Left lobe of liver (tissue), 1 donor: ENCODE measurements around the genes UNC119 and SPAG5.

- PRO-cap: no peak
Measured at GRCh38 chr17:21456848-21457533, 80.8 kb downstream of the KCNJ12 start.

- PRO-cap: no peak
Measured at GRCh38 chr17:21841844-21842383, 149.6 kb downstream of the KCNJ18 start.

DNA sequence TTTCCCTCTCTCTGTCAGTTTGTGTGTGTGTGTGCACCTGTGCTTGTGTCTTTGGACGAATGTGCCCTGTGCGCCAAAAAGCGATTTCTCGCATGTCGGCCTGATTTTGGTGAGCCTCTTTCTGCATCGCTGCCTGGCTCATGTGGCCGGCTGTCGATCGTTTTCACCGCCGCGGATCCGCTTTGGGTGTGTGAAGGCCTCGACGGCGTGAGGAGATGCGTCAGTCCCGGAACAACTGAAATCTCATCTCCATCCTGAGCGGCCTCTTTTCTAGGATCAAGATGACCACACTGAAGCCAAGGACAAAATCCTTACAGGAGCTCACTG, 609.1 kb downstream of the KCNJ18 start:
- PRO-cap: no peak

GRCh38 chr17:27089378-27089953, 204.4 kb upstream of the WSB1 start:
- PRO-cap: no peak

- PRO-cap: bidirectional peak, plus-strand start at chr17:27244761, minus-strand start at chr17:27244657; bidirectional peak, plus-strand start at chr17:27245130, minus-strand start at chr17:27244965
Measured at GRCh38 chr17:27244466-27245833, 49.0 kb upstream of the WSB1 start.

GRCh38 chr17:27302995-27303901, 9.3 kb downstream of the WSB1 start:
- PRO-cap: no peak

DNA sequence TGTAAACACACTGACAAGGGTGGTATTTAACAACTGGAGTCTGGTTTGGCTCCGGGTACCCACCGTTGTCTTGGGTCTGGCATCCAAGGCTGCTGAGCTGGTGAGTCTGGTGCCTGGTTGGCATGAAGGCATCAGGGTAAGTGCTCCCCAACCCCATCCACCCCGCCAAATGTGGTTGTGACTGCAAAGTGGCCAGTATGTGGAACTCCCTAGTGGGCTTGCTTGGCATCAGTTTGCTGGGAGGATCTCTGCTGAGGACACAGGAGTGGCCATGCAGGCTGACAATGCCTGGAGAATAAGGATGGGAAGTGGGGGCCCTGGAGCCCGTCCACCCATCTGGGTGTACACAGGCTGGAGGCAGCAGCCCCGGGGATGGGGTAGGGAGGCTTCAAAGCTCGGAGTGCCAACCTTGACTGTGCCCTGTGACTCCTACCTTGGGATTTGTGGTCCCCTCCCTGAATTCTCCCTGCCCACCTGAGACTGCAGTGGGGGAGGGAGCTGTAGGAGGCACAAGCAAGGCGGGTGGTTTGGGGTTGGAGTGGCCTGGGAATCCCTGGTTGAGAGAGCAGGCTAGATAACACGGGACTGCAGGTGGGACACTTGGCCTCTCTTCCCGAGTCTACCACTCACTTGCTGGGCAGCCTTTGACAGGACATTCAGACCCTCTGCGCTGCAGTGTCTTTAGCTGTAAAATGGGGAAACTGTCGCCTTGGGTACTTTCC, 30.1 kb downstream of the KSR1 start:
- PRO-cap: no peak

GRCh38 chr17:27530386-27531481, 74.5 kb downstream of the KSR1 start:
- PRO-cap: no peak

GRCh38 chr17:27631964-27632341, 965 bp downstream of the LGALS9 start:
- PRO-cap: no peak

- PRO-cap: no peak
Measured at GRCh38 chr17:27646841-27647484, 16.0 kb downstream of the LGALS9 start.

- PRO-cap: no peak
Measured at GRCh38 chr17:27811872-27812155, 11.5 kb upstream of the NOS2 start.

DNA sequence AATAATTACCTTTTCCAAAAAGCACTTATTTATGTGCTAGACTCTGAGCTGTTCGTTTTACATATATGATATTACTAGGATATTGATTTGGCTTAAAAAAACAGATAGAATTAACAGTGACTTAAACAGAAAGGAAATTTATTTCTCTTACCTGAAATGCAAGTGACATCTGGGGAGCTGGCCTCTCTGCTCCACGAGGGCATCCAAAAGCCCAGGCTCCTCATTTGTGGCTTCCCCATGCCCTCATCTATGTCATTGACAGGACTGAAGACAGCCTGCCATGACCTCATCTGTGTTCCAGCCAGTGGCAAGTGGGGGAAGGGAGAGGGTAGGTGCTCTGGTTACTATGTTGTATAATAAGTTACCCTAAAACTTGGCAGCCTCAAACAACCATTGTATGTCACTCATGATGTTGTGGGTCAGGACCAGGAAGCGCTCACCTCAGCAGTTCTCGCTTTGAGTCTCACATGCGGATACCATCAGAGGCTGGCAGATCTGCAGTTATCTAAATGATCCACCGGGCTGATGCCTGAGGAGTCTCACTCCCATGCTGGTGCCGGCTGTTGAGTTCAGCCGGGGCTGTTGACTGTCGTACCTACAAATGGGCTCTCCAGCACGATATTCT, 89.1 kb upstream of the TMEM97 start:
- PRO-cap: no peak

DNA sequence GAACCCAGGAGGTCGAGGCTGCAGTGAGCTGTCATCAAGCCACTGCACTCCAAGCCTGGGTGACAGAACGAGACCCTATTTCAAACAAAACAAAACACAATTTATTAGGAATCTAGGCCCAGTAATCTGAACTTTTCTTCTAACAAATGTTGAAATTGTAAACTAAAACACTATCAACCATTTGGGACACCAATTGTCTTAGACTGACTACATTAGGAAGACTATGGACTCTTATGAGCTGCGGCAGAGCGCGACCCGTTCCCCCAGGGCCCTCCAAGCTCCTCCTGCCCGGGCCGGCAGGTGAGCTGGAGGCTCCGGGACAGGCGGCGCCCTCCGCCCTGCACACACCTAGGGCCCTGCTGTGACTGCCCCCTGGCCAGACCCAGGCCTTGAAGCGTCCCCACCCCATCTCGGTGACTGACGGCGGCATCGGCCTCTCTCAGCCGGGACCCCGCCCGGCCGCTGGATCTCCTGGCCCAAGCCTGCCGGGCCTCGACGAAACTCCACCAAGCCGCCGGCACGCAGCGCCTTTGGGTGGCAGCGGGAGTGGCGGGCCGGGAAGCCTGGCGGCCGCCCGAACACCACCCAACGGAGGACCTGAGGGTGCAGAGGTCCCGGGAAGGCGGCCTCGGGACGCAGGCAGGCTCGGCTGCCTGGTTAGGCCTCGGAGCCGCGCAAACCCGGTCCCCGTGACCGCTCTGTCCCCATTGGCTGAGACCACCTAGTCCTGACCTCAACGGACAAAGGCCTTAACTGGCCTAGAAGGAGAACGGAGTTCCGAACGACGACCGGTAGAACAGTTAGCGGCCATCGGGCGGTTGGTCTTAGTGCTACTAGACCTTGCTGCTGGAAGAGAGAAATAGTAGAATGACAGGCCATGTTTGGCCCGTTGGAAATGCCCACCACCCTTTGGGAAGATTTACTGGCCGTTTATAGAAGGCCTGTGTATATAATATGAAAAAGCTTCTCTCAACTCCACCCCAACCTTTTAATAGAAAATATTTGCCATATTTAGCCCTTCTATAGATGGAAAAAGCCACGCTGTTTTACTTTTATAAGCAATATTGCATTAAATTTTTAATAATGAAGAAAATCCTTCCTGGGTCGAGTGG, 12.0 kb upstream of the TMEM97 start:
- PRO-cap: no peak

DNA sequence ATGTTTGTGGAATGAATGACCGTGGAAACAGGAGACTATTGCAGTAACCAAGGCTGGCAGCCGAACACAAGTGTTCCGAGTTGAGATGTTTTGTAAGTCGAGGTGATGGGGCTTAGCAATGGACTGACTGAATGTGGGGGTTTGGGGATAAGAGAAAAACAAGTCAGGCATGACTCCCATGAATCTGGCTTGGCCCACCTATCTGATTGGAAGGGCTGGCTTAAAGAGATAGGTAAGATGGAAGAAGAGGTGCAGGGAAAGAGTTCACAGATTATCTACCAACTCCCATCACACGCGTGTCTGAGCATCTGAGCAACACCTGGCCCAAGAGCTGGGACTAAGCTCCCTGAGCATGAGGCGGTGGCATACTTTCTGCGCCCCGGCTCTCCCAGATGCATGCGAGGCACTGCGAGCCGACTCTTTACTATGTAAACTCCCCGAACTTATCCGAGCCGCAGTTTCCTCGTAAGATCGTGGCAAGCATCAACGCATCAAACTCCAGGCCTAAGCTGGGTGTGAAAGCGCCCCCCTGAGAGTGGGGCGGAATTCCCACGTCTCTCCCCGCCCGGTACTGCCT, 496 bp downstream of the IFT20 start:
- PRO-cap: no peak

DNA sequence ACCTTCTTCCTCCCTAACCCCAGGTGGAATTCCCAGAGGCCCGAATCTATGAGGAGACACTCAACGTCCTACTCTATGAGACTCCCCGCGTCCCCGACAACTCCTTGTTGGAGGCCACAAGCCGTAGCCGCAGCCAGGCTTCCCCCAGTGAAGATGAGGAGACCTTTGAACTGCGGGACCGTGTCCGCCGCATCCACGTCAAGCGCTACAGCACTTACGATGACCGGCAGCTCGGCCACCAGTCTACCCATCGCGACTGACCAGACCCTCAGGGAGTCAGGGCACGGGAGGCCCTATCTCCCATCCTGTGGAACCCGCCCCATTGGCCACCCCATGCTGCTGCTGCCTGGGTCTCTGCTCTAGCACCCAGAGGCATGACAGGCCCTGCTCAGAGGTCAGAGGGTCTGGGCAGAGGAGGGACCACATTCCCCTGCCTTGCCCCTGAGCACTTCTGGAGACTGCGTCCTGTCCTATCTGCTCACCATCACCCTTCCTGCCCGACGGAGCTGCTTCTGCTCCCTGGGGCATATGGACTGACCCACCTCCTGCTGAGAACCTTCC, 8.9 kb downstream of the TNFAIP1 start:
- PRO-cap: no peak

DNA sequence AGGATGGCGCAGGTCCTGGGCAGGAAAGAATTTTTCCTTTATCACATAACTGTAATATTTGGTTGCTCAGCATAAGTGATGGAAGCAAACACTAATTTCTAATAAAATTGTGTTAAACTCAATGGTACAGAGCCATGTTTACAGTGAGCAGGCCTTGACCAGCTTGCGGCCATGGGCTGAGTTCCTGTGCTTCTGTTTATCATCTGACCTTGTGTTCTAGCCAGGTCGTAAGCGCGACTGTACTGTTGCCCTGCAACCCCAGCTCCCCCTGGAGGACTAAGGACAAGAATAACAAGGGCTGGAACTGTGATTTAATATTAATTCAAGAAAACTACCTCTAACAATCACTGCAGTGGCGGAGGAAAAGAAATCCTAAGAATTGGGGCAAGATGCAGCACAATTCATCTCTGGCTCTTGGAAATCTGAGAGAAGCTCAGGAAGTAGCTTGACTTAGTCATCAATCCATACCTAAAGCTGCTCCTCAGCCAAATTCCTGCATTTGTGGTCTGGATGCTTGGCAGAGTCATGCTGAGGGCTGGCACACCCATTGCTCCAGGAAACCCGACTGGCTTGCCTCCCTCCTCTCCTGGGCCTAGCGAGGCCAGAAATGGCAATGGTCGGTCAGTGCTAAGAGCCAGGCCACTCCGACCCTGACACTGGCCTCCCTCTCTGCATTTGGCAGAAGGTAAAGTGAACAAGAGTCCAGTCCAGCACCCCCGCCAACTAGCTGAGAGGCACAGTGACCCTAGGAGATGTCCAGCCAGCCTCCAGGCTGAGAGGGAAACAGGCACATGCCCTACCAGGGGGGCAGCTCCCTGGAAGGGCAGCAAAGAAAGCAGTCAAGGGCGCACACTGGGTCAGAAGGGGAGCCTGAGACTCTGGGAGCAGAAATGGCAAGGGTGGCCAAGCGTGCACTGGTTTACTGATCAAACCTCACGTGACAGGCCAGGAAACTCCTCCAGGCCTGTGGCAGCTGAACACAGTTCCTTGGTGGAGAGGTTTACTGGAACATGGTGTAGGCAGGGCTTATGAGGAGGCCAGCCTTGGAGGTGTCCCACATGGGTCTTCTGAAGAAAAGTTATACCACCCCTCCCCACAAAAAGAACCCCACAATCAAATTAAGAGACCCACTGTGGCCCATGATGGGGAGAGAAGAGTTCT, 10.1 kb downstream of the POLDIP2 start:
- PRO-cap: no peak

DNA sequence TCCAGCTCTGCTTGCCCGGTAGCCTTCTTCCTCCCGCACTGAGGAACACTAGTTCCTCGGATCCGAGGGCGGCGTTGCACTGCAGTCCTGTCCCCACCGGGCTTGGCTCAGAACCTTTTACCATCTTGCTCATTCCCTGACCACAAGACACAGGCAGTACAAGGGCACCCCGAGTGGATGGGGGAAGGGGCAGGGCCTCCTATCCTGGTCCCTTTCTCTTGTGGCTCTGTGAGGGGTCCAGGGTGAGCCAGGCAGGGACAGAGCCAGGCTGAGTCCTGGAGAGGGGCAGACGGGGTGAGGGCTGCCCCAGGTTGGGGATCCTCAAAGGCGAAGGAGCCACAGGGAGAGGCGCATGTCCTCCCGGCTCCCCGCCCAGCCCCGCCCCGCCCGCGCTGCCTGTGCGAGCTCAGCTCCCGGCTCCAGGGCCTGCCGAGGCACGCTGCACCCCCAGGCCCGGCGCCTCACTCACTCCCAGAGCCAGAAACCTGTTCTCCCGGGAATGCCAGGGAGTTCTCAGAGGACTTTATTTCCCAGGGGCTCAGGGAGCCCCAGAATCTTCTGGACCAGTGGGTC, 1.6 kb downstream of the FOXN1 start:
- PRO-cap: no peak

DNA sequence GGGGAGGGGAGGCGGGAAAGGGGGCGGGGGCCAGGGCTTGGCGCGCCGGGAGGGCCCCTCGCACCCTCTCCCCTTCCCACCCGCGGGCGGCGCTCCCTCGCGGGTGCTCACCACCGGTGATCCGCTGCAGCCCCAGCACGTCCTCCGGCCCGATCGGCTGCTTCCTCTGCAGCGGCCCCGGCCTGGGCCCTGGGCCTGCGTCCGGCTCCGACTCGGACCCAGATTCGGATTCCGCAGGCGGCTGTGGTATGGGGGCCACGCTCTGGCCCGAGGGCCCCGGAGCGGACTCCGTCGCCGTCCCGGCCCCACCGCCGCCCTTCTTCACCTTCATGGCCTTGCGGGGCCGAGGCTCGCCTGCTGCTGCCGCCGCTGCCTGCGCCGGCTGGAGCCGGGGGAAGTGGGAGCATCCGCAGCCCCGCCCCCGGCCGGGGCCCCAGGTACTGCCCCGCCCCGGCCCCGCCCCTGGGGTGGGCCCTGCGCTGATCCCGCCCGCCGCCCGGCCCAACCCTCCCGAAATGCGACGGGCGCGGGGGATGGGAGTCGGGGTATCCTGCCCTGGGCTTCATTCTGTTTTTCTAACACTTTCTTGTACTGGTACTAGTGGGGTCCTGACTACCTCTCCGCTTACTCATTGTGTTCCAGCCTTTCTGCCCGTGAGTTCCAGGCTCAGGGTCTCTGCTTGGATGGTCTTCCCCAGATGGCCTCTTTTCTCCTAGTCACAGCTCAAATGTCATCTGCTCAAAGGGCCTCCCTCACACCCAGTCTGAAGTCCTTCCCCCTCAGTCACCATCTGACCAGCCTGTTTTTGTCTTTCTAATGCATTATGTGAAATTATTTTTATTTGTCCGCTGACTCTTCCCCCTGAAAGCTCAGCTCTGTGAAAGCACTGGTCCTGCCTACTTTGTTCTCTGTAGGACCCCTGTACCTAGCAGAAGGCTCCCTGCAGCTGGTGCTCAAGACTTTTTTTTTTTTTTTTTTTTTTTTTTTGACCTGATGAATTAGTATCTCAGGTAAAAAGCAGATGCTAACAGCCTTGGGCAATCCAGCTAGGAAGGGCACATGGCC, at the start of gene UNC119:
Gene UNC119, minus strand, starts transcription at position 398 of the 1,065 bp plus-strand sequence.
- PRO-cap: unidirectional peak, minus-strand start at position 371 of the sequence

DNA sequence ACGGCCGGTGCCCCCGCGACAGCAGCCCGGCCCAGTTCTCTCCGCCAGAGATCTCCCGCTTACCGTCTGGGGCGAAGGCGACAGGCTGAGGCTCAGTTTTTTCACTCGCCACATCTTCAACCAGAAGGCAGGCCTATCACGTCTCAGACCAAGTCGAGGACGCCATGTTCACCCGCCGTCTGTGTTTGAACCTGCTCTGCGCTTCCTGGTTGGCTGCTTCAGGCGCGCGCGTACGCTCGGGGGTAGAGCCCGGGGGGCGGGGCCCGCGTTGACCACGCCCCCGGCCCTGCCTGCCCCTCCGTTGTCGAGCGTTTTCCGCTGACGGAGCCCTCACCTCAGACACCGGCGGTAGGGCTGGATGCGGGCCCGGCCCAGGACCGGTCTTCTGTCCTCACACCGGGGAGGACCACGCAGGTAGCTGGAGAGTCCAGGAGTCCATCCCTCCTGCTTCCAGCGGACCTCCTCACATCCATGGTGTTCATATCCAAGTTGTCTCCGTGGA, at the start of gene SPAG5:
Gene SPAG5, minus strand, starts transcription at position 193 of the 502 bp plus-strand sequence.
- PRO-cap: bidirectional peak, plus-strand start at position 338 of the sequence, minus-strand start at position 183 of the sequence

DNA sequence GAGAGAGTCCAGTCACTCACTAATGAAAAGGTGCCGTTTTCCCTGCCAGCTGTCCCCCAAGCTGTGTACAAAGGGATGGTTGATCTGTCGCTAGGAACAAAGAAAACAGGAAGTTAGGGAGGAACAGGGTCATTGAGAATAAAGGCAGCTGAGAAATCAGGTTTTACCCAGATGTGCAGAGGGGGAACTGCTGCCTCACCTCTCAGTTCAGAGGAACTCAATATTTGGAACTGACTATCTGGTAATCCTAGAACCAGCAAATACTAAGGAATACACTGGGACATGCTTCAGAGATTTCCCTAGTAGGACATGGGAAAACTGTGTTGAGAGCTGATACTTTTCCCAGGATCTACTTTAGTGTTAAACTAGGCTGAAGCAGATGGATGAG, 1.4 kb downstream of the RSKR start:
- PRO-cap: no peak